ENCODE results near the genes GPR161 and TBX19.

DNA sequence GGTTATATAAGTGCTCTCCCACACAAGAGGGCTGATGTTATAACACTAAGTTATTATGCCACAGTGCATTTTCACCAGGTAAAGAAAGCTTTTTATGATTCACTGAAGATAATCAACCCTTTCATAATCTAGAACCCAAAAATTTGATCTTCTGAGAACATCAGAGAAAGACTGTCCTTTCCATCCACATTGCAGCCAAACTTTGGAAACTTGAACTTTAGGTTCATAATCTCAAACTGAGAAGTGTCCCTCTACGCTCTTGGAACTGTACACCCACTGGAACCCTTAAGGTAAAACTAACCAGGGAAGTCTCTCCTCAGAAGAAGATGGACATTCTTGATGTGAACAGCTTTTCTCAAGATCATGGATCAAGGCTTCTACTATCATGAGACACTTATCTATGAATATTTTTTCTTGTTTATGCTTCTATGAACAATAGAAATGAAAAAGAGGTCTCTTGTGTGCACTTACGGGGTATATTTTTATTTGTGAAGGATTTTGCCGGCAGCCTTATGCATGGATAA, 115.5 kb upstream of the POGK start:
- PRO-cap, result no peak
CAGE:
- cytosol, long polyA minus RNA, result no peak
- cytosol, long polyA plus RNA, result no peak
- long polyA plus RNA, result no peak
- nucleus, long polyA minus RNA, result no peak
- nucleus, long polyA plus RNA, result no peak

DNA sequence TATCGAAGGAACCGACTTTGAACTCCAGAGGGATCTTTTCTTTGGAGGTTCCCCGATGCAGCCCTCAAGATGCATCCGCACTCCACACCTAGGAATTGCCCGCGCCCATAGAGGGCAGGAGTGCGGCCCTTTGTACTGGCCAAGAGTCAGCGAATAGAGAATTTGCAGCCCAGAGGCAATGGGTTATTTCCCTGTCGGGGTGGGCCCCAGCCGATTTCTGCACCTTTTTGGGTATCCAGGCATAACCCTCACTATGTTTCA, 749 bp downstream of the POGK start:
- PRO-cap, result no peak
CAGE:
- cytosol, long polyA minus RNA, result no peak
- cytosol, long polyA plus RNA, result no peak
- long polyA plus RNA, result no peak
- nucleus, long polyA minus RNA, result no peak
- nucleus, long polyA plus RNA, result no peak

- PRO-cap, result no peak
CAGE:
- cytosol, long polyA minus RNA, result no peak
- cytosol, long polyA plus RNA, result no peak
- long polyA plus RNA, result no peak
- nucleus, long polyA minus RNA, result no peak
- nucleus, long polyA plus RNA, result no peak
These were observed 26.2 kb upstream of the TADA1 start for GRCh38 chr1:166902139-166902771.

- PRO-cap, result no peak
CAGE:
- cytosol, long polyA minus RNA, result no peak
- cytosol, long polyA plus RNA, result no peak
- long polyA plus RNA, result no peak
- nucleus, long polyA minus RNA, result no peak
- nucleus, long polyA plus RNA, result no peak
These were observed 9.5 kb upstream of the POU2F1 start for GRCh38 chr1:167211153-167211693.

DNA sequence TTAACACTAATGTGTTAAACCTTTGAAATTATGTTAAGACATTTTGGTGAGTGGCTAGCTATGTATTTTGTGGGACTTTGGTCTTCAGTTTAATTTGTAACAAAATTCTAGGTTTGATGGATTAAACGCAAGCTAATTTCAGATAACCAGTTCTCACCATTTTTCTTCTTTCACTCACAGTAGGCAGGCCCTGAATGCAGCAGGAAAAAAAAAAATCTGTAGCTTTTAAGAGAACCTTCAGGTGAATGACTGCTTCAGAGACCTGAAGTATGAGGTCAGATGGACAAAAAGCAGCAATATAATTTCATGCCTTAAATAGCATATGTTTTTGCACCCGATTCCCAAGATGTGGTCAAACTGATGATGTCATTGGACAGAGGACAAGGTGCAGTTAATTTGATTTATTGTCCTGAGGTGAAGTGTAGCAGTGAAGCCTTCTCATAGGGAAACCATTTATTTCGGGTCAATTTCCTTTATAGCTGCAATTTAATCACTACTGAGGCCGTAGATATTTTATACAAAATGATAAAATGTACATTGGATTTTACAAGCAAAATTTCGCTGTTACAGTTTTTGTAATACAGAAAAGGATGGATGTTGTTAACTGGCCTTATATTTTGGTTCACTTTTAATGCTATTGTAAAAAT, 3.0 kb downstream of the POU2F1 start:
- PRO-cap, result no peak
CAGE:
- cytosol, long polyA minus RNA, result no peak
- cytosol, long polyA plus RNA, result no peak
- long polyA plus RNA, result no peak
- nucleus, long polyA minus RNA, result no peak
- nucleus, long polyA plus RNA, result no peak

DNA sequence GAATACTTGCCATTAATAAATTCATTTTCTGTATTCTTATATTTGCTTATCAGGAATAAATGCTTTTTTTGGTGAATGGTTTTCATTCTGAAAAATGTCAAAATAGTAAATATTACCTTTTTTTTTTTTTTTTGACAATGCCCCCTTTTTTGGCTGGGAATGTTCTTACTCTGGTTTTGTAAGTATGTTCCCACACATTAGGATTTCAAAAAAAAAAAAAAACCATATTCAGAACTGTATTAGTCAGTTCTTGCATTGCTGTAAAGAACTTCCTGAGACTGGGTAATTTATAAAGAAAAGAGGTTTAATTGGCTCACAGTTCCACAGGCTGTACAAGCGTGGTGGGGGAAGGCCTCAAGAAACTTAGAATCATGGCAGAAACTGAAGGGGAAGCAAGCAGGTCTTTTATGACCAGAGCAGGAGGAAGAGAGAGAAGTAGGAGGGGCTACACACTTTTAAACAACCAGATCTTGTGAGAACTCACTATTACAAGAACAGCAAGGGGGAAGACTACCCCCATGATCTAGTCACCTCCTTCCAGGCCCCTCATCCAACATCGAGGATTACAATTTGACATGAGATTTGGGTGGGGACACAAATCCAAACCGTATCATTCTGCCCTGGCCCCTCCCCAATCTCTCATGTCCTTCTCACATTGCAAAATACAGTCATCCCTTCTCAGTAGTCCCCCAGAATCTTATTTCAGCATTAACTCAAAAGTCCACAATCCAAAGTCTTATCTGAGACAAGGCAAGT, 51.7 kb downstream of the POU2F1 start:
- PRO-cap, result no peak
CAGE:
- cytosol, long polyA minus RNA, result no peak
- cytosol, long polyA plus RNA, result no peak
- long polyA plus RNA, result no peak
- nucleus, long polyA minus RNA, result no peak
- nucleus, long polyA plus RNA, result no peak

GRCh38 chr1:167328774-167329578, 108.3 kb downstream of the POU2F1 start:
- PRO-cap, result no peak
CAGE:
- cytosol, long polyA minus RNA, result no peak
- cytosol, long polyA plus RNA, result no peak
- long polyA plus RNA, result no peak
- nucleus, long polyA minus RNA, result no peak
- nucleus, long polyA plus RNA, result no peak

- PRO-cap, result no peak
CAGE:
- cytosol, long polyA minus RNA, result no peak
- cytosol, long polyA plus RNA, result no peak
- long polyA plus RNA, result no peak
- nucleus, long polyA minus RNA, result no peak
- nucleus, long polyA plus RNA, result no peak
These were observed 44.2 kb downstream of the CD247 start for GRCh38 chr1:167474183-167474471.

GRCh38 chr1:167514144-167514591, 4.2 kb downstream of the CD247 start:
- PRO-cap, result no peak
CAGE:
- cytosol, long polyA minus RNA, result no peak
- cytosol, long polyA plus RNA, result no peak
- long polyA plus RNA, result no peak
- nucleus, long polyA minus RNA, result no peak
- nucleus, long polyA plus RNA, result no peak

DNA sequence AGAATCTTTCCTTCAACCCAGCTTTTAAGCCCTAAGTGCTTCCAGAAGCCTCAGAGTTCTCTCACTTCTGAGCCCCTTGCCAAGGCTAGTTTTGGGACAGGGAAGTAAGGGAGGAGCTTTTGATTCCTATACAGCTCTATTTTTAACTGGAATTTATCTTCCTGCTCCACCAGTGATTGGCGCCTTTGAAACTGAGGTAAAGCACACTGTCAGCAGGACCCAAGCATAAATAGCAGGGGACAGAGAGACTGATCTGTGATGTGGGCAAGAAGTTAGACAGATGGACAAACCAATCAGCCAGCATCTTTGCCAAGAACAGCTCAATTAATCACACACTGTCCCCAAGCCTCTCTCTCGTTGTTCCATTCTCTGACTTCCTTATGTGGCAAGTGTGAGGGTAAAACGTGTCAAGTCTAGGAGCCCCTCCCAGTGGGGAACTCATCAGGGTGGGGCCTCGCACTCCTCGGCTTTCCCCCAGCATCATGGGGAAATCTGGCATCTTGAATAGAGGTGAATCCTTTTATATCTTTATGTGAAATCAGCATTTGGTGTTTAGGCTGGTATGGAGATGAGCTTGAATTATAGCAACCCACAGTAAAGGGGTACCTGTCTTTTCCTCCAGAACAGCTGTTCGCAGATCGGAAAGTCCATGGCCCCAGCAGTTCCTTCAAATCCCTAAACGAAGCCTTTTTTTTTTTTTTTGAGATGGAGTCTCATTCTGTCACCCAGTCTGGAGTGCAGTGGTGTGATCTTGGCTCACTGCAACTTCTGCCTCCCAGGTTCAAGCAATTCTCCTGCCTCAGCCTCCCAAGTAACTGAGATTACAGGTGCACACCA, 40.1 kb upstream of the MPZL1 start:
- PRO-cap, result no peak
CAGE:
- cytosol, long polyA minus RNA, result no peak
- cytosol, long polyA plus RNA, result no peak
- long polyA plus RNA, result no peak
- nucleus, long polyA minus RNA, result no peak
- nucleus, long polyA plus RNA, result no peak

- PRO-cap, result no peak
CAGE:
- cytosol, long polyA minus RNA, result no peak
- cytosol, long polyA plus RNA, result no peak
- long polyA plus RNA, result no peak
- nucleus, long polyA minus RNA, result no peak
- nucleus, long polyA plus RNA, result no peak
These were observed 37.8 kb upstream of the MPZL1 start for GRCh38 chr1:167683504-167684909.

DNA sequence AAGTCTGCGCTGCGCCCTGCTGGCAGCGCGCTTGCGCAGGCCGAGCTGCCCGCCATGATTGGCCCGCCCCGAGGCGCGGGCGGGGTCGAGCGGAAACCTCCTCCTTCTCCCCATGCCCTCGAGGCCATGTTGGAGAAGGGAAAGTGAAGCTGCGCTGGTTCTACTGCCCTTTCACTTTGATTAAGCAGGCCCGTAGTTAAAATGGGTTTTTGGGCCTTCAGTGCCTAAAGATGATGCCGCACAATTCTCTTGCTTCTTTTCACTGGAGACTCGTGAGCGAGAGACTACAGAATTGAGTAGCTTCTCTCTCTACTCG, 390 bp upstream of the DCAF6 start:
- PRO-cap, result bidirectional peak, plus-strand start at position 113 of the sequence, minus-strand start outside the sequence
CAGE:
- cytosol, long polyA minus RNA, result no peak
- cytosol, long polyA plus RNA, result no peak
- long polyA plus RNA, result no peak
- nucleus, long polyA minus RNA, result no peak
- nucleus, long polyA plus RNA, result no peak

DNA sequence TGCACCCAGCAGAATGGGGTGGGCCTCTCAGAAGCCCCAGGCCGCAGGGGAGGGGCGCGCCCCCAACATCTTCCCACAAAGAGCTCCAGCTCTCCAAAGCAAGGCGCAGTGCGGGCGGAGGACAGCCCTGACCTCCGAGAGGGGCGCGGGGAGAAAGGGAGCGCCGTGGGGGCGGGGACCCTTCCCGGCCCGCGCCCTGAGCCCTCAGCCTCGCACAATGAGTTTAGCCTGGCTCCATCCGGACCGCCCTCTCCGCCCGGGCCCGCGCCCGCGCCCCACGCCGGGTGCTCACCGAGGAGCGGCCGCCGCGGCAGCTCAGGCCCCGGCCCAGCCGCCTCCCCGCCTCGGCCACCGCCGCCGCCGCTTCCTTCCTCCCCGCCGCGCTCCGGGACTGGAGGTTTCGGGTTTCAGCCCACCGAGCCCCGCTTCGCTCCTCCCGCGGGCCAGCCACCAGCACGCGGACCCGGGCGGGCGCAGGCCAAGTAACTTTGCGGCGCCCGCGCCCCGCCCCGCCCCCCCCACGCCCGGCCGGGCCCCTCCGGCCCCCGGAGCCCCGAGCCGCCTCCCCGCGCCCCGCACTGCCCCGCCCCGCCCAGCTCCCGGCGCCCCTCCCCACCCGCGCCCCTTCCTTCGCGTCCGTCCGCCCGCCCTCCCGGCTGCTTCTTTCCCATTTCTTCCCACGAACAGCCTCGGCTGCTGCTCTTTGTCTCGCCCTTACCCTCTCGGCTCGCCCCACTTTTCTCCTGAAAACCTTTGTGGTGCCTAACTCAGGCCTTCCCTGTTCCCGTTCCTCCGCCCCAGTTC, at the start of gene GPR161:
Gene GPR161 (minus strand): TSS at position 484 of the 804 bp plus-strand sequence.
- PRO-cap, result bidirectional peak, plus-strand start at position 453 of the sequence, minus-strand start at position 393 of the sequence; bidirectional peak, plus-strand start at position 671 of the sequence, minus-strand start at position 742 of the sequence
CAGE:
- cytosol, long polyA minus RNA, result no peak
- cytosol, long polyA plus RNA, result no peak
- long polyA plus RNA, result start-site peak on the minus strand centred at position 392 of the sequence, 151 bp wide, 100 and 43 reads in 2 replicates
- nucleus, long polyA minus RNA, result start-site peak on the minus strand centred at position 328 of the sequence, 57 bp wide, 23 reads
- nucleus, long polyA plus RNA, result no peak

DNA sequence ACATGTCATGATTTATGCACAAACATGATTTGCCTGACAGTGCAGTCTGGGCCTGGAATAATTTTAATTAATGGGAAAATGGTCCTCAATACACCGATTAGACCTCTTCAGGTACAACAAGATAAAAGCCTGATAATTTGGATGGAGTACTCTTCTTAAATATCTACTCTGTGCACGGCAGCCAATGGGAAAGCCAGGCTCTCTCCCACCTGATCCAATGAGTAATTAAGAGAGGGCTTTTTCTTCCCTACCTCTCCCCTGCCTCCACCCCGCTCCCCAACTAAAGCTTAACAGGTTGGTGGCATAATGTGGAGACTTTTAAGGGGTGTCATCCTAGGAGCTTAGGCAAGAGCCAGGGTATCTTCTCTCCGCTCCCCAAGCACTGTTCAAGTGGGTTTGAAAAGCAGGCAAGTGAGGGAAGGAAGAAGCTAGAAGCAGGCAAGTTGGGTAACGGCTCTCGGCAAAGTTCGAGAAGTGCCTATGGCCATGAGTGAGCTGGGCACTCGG, at the start of gene TBX19:
Gene TBX19 (plus strand): TSS at position 267 of the 507 bp plus-strand sequence.
- PRO-cap, result no peak
CAGE:
- cytosol, long polyA minus RNA, result no peak
- cytosol, long polyA plus RNA, result no peak
- long polyA plus RNA, result no peak
- nucleus, long polyA minus RNA, result no peak
- nucleus, long polyA plus RNA, result no peak

- PRO-cap, result no peak
CAGE:
- cytosol, long polyA minus RNA, result no peak
- cytosol, long polyA plus RNA, result no peak
- long polyA plus RNA, result no peak
- nucleus, long polyA minus RNA, result no peak
- nucleus, long polyA plus RNA, result no peak
These were observed 62.0 kb downstream of the TBX19 start for GRCh38 chr1:168342572-168343245.

DNA sequence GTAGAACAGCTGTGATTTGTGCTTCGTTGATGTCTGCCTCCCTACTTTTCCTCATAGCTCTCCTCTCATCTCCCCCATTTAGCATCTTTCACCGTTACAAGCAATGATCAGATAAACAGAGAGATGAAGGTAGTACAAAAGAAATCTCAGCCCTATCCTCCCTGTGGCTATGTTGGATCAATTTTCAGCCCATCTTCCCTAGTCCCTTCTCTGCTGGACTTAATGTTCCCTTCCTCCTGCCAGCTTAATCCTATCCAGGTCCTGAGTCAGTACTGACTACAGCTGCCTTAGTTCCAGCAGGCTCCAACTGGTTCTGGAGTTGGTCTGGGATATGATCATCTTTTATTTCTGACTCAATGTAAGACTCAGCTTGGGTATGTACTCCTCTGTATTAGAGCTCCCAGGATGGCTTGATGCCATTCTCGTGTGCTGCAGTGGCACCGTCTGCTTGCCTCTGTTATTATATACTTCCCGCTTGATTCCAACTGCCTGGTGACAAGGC, 164.2 kb upstream of the DPT start:
- PRO-cap, result no peak
CAGE:
- cytosol, long polyA minus RNA, result no peak
- cytosol, long polyA plus RNA, result no peak
- long polyA plus RNA, result no peak
- nucleus, long polyA minus RNA, result no peak
- nucleus, long polyA plus RNA, result no peak

GRCh38 chr1:169073331-169073985, 33.0 kb upstream of the ATP1B1 start:
- PRO-cap, result no peak
CAGE:
- cytosol, long polyA minus RNA, result no peak
- cytosol, long polyA plus RNA, result no peak
- long polyA plus RNA, result no peak
- nucleus, long polyA minus RNA, result no peak
- nucleus, long polyA plus RNA, result no peak

DNA sequence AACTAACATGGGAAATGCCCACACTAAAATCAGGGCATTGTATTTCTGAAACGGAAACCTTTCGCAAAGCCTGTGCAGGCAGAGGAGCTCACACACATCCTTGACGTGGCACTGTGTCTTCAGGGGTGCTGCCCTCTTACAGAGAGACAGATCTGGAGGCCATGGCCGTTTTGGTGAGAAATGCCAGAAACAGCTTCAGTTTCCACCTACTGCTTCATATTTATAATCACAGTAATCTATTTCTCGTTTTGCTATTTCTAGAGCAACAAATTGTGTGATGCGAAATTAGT, 26.8 kb downstream of the ATP1B1 start:
- PRO-cap, result no peak
CAGE:
- cytosol, long polyA minus RNA, result no peak
- cytosol, long polyA plus RNA, result no peak
- long polyA plus RNA, result no peak
- nucleus, long polyA minus RNA, result no peak
- nucleus, long polyA plus RNA, result no peak

DNA sequence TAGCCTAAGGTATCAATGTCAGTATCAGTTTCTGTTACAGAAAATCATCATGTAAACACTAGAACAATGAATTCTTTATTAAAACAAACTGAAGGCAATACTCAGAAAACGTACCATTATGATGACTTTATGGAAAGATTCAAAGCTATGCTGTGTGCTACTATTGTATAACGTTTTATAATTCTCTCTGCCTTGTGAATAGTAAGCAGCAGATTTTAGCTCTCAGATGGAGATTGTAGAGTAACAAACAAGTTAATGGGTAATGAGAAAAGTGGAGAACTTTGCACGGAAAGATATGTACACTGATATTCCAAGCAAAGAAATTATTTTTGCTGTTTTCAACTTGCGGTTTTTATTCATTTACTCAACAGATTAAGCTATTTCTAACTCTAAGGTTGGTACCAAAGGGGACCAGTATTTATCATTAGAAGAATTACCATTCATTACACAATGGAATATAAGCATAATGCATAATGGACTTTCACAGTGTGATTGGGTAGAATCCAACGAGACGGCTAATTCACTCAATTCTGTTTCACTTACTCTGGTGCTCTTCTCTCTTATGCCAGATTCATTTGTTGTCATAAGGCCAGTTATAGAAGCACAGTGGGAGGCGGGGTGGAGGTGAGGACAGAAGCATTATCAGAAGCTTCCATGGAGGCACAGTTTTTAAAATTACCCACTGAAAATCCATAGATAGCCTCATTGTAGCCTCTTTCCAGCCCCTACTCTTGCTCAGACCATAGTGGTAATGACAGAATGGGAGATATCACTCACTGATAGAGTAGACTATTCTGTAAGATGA, 38.6 kb downstream of the ATP1B1 start:
- PRO-cap, result no peak
CAGE:
- cytosol, long polyA minus RNA, result no peak
- cytosol, long polyA plus RNA, result no peak
- long polyA plus RNA, result no peak
- nucleus, long polyA minus RNA, result no peak
- nucleus, long polyA plus RNA, result no peak

DNA sequence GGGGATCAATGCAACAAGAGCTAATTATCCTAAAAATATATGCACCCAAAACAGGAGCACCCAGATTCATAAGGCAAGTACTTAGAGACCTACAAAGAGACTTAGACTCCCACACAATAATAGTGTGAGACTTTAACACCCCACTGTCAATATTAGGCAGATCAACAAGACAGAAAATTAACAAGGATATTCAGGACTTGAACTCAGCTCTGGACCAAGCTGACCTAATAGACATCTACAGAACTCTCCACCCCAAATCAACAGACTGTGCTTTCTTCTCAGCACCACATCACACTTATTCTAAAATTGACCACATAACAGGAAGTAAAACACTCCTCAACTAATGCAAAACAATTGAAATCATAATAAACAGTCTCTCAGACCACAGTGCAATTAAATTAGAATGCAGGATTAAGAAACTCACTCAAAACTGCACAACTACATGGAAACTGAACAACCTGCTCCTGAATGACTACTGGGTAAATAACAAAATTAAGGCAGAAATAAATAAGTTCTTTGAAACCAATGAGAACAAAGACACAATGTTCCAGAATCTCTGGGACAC, 28.8 kb upstream of the SELP start:
- PRO-cap, result no peak
CAGE:
- cytosol, long polyA minus RNA, result no peak
- cytosol, long polyA plus RNA, result no peak
- long polyA plus RNA, result no peak
- nucleus, long polyA minus RNA, result no peak
- nucleus, long polyA plus RNA, result no peak

All from endothelial cell of umbilical vein (primary cell).